Measurements from ENCODE around the gene PTPRE.

- RRBS = no CpG with 5 or more reads among the region's 15 CpGs
Observed at GRCh38 chr10:125940417-125940825, 44.1 kb downstream of the FANK1 start.

GRCh38 chr10:126058521-126058994, 162.2 kb downstream of the FANK1 start:
- RRBS = no CpG with 5 or more reads among the region's 9 CpGs

- RRBS = no CpG with 5 or more reads among the region's 5 CpGs
Observed at GRCh38 chr10:126126163-126126418, 229.7 kb downstream of the FANK1 start.

GRCh38 chr10:126881736-126882591, 23.3 kb upstream of the DOCK1 start:
- RRBS = no CpG with 5 or more reads among the region's 28 CpGs

DNA sequence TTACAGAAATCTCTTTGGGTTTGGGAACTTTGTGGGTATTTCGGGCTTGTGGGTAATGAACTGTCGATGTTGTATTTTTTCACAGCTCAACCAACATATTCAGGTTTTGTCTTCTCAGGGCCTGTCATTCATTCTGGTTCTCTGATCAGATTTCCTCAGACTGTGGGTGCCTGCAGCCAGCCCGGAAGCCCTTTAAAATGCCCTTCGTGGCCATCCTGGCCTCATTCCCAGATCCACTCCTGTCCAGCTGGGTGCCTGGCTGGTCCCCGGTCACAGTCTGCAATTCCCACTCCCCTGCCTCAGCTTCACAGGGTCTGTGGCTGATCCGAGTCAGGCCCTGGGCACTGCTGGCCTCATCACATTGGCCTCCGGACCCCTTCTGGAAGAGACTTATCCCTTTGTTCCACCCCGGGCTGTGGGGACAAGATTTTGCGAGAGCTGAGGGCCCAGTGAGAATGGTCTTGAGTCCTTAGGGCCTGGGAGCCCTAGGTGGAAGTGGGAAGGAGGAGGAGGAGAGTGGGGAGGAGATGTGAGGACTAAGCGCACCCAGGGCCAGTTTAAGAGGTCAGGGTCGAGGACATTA, 12.1 kb downstream of the DOCK1 start:
- RRBS = 77% methylated on average over 4 of the region's 11 CpGs

DNA sequence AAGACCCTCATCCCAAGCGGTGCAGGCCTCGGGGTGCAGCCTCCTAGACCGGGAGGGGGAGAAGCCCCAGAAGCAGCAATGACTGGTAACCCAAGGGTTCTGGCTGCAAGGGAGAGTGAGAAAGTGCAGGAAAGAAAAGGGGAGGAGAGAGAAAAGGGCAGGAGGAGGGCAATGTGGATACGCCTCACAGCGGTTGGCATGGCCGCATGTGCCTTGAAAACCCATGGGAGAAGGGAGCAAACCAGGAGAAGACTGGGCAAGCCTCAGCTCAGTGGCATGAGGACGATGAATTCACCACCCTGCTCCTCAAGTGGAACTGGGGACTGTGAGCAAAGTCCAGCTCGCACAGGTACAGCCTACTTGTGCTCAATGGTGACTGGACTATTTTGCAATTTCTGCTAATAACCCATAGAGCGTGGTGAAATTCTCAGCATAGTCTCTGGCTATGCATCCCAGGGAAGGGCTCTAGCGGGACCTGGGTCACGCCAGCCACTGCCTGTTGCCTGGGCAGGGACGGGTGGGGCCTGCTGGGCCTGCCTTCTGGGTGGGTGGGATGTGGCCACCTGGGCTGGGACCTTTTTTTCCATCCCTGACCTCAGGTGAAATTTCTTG, 6.2 kb downstream of the CLRN3 start:
- RRBS = no CpG with 5 or more reads among the region's 12 CpGs

GRCh38 chr10:127906353-127907452, at the start of gene PTPRE:
Gene PTPRE, plus strand, starts transcription at chr10:127907103.
- RRBS = 2% methylated on average over 47 of the region's 92 CpGs

DNA sequence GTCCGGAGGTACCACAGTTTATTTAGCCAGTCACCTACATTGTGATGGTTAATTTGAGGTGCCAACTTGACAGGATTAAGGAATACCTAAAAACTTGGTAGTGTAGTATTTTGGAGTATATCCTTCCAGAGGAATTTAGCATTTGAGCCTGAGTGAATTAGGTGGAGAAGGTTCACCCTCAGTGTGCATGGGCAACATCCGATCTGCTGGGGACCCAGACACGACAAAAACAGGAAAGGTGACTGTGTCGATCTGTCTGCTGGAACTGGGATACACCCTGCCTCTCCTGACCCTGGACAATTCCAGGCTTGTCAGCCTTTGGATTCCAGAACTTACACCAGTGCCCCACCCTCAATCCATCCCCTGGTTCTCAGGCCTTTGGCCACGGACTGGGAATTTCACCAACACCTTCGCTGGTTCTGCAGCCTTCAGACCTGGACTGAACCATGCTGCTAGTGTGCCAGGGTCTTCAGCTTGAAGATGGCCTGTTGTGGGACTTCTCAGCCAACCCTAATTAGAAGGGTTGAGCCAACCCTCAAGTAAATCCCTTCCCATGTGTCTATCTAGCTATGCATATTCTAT, 41.9 kb downstream of the PTPRE start:
- RRBS = no CpG with 5 or more reads among the region's 6 CpGs

DNA sequence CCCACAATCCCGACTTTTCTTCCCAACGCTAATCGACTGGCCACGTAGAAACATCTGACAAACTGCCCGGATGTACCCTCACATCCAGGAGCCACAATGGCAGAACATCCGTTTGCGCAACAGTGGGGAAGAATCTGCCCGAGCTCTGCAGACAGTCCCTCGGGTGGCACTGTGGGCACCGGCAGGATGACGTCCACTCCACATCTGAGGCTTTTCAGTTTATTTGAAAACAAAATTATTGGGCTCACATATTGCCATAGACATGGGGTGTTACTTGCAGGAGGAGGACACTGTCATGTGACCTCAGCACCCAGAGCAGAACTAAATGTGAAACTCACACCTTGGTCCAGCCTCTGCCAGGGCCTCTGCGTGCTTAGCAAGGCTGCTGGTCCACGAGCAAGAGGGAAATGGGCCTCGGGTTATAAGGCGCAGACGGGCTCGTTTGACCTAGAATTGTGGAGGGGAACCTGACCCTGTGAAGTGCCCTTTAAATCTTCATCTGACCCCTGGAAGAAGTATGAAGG, 84.0 kb downstream of the MKI67 start:
- RRBS = no CpG with 5 or more reads among the region's 17 CpGs

DNA sequence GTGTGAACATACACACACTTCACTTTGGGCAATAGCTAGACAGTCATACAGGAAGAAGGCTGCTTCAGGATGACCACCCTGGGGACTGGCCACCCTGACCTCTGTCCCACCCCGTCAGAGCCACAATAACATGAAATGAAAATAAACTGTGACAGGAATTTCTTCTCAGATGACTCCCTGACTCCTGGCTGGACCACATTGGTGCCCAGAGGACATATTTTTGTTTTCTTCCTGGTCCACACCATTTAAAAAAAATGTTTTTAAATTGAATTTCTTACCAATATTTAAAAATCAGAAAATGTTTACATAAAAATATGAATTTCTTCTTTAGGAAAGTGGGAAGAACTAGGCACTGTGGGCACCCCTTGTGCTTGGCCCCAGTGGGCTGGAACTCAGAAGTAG, 81.6 kb downstream of the MKI67 start:
- RRBS = no CpG with 5 or more reads among the region's 1 CpG

DNA sequence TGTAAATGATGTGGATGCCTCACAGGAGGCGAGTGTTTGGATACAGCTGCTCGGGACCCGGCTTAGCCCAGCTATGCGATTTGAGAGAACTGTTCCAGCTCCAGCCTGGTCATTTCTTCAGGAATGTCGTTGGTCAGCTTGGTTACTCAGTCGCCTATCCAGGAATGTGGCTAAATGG, 77.0 kb downstream of the MKI67 start:
- RRBS = no CpG with 5 or more reads among the region's 6 CpGs

GRCh38 chr10:128077818-128078220, 48.4 kb downstream of the MKI67 start:
- RRBS = no CpG with 5 or more reads among the region's 6 CpGs

DNA sequence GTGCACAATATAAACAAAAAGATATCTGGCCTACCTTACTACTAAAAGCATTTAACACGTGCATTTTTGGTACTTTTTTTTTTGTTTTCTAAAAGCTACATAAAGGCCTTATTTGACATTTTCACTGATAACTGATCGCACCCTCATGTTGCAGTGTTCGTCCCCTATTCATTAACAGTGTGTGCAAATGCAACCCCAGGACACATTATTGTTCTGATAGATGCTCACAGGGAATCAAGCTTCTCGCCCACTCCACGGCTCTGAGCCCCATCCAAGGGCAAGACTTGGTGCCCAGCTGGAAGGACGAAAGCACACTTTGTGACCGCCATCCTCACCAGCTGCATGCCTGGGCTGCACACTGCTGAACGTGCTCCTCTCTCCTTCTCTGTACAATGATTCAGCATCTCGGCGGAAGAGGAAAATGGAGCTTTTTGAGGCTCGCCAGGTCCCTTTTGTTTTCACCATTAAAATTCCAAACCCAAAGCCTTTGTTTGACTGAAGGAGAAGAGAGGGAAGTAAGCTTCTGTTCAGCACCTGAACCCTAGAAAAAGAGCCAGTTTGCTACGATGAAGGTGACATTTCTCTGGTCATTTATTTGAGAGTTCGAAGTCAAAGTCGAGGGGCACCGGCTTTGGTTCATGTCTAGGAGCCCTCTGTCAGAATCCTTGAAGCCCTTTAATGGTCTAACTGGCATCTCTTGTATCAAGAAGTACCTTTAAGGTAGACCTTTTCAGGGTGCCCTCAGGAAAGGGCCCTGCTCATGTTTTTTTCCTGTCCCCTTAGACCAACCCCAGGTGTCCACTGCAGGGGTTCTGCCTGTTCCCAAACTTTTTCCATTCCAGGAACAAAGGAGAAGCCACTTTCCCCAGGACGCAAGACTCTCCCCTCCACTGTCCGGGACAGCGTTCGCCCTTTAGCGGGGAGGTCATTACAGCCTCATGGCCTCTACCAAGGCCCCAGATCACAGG, 41.7 kb downstream of the MKI67 start:
- RRBS = no CpG with 5 or more reads among the region's 20 CpGs

GRCh38 chr10:128103568-128104513, 22.4 kb downstream of the MKI67 start:
- RRBS = no CpG with 5 or more reads among the region's 14 CpGs

DNA sequence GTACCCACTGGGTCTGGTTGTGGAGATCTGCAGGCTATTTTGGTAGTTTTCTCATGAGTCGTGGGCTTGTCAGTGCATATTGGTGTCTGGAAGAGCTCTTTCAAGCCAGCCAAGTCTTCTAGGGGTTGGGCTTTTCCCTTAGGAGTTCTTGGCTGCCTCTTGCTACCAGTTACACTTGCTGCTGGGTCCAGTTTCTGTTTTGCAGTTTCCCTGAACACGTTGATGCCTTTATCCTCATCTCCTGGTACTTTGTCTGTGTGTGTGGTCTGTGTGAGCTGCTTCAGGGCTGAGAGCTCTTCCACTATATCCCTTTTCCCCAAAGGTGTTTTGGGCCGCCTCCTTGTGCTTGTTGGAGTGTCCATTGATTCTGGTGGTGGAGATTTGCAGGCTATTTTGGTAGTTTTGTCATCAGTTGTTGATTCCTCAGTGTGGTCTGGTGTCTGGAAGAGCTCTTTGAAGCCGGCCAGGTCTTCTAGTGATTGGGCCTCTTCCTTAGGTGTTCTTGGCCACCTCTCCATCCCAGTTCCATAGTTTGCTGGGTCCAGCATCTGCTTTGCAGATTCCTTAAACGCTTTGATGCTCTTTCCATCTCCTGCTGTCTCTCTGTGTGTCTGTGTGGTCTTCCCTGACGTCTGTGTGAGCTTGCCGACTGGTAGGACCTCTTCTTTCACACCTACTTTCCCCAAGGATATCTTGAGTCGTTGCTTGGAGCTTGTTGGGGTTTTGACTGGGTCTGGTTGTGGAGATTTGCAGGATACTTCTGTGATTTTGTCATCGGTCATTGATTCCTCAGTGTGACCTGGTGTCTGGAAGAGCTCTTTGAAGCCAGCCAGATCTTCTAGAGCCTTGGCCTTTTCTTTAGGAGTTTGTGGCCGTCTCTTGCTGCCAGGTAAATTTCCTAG, 20.8 kb downstream of the MKI67 start:
- RRBS = no CpG with 5 or more reads among the region's 10 CpGs

GRCh38 chr10:128108186-128108804, 17.9 kb downstream of the MKI67 start:
- RRBS = no CpG with 5 or more reads among the region's 9 CpGs

DNA sequence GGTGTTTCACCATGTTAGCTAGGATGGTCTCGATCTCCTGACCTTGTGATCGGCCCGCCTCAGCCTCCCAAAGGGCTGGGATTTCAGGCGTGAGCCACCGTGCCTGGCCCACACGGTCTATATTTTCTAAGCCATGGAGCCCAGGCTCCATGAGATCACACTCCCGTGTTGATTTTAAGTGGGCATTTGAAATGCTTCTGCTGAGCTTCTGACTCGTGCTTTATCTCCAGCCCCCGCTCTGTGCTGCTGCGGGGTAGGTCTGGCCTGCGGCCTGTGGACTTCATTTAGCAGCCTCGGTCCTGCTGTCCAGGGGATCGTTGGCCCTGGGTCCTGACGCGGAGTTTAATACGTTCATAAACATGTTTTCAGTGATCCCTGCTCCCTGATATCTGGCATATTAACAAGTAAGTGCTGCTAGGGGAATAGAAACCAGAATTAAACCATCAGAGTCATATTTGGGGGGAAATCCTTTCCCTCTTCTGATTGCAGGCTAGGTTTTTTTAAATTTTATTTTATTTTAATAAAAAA, 540.4 kb upstream of the MGMT start:
- RRBS = no CpG with 5 or more reads among the region's 16 CpGs

GRCh38 chr10:129035250-129035882, 431.7 kb upstream of the MGMT start:
- RRBS = no CpG with 5 or more reads among the region's 22 CpGs

GRCh38 chr10:129891751-129892277, 72.3 kb downstream of the EBF3 start:
- RRBS = no CpG with 5 or more reads among the region's 14 CpGs

GRCh38 chr10:129956830-129957369, 7.2 kb downstream of the EBF3 start:
- RRBS = no CpG with 5 or more reads among the region's 11 CpGs